ENCODE data around the genes FH, EXO1 and CEP170.

DNA sequence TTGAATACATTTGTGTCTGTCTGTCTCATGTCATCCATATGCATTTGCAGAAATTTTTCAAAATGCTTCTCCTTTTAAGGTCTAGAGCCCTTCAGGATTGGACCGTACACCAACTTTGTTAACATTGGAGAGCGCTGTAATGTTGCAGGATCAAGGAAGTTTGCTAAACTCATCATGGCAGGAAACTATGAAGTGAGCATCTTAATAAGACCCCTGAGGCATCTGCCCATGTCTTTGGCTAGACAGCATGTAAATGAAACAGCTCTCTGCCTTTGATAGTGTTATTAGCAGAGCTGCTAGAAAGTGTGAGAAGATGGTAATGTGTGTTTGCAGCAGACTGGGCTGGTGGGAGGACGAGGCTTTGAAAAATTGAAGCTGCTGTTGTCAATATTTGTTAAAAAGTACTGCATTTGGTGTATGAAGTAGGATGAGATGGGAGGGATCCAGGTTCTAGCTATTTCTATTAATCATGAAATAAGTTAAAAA is 36.8 kb downstream of the MTR start:
- PRO-cap, result no peak

DNA sequence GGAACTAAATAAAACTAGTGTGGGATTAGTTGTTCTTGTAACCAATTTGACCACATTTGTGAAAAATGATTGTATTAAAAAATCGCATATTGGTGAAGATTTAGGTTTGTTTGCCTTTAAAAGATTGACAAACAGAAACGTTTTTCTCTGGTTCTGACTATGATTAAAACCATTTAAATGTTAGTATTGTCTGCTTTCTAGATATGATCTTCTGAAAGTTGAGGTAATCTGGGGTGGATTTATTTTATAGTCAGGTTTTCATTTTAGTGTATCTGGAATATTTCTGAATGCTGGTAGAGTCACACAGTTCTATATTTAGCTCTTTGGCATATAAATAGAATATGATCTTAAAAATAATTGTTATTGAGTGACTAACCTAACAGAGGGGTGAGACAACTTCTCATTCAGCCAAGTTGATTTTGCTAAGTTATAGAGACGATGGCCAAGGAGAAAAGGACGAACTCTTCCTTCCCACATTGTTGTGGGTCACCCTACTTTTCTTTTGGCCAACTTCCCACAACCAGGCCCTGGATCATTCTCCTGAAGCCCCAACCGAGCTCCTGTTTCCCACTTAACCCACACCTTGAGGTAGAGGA is 7.1 kb upstream of the MT1HL1 start:
- PRO-cap, result no peak

DNA sequence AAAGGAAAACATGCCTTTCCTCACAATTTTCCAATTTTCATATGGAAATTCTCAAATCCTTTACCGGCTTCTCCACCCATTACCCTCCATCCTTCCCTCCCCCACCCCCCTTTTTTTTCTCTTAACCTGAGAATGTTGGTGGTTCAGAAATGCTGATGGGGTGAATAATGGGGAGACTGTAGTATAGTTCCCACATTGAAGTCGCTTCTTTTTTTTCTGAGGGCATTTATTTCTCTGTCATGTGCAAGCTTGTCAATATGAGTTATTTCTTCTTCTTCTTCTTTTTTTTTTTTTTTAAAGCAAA is 2.6 kb downstream of the RYR2 start:
- PRO-cap, result no peak

DNA sequence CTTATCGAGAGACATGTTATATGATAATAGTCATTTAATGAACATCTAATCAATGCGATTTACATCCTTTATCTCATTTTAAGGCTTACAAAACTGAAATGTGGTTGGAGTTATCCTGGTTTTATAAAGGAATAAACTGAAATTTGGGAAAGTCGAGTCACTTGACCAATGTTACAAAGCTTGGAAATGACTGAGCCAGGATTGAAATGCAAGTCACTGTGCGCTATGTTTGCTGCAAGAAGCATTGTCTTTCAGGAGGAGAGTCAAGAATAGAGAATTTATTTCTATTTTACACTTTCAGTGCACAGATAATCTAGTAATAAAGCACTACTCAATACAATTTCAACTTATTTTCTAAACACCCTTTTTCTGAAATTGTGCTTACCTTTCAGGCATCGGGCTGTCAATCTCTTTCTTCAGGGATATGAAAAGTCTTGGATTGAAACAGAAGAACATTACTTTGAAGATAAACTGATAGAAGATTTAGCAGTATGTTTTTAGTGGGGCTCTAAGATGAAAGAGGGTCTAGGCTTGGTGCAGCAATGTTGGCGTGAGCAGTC is 160.8 kb downstream of the ZP4 start:
- PRO-cap, result no peak

DNA sequence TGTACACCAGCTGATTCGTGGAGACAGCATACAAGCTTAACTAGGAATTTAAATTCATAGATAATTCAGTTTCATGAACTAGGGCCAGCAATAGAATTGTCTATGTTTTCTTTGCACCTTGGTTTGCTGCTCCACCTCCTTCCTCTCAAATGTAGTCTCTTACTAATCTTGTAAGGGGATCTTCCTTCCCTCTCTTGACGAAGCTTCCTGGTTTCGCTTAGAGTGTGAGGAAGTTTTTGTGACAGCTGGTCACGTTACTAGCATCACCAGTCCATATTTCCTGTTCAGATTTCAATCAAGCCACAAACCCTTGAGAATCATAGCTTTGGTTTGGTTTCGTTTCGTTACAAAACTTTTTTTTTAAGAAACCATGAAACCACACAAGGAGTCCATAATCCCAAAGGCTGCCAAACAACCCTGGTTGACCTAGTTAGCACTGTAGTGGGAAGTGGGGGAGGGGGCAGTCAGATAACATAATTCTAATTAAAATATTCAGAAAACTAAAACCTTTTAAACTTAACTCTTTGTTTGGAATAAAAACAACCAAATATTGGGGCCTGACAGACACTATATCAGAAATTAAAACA is 35.7 kb downstream of the GREM2 start:
- PRO-cap, result no peak

GRCh38 chr1:240598635-240599016 is 13.3 kb downstream of the GREM2 start:
- PRO-cap, result no peak

GRCh38 chr1:241519388-241520149 is at the start of gene FH:
Gene FH (minus strand): TSS chr1:241519755.
- PRO-cap, result unidirectional peak, minus-strand start at chr1:241519473; bidirectional peak, plus-strand start at chr1:241520029, minus-strand start at chr1:241519761

- PRO-cap, result no peak
These were observed 1.4 kb downstream of the KMO start for GRCh38 chr1:241533274-241534248.

- PRO-cap, result no peak
These were observed 30.1 kb downstream of the CHML start for GRCh38 chr1:241610052-241610511.

- PRO-cap, result no peak
These were observed 27.6 kb downstream of the CHML start for GRCh38 chr1:241612473-241613099.

GRCh38 chr1:241847687-241848434 is at the start of gene EXO1:
Gene EXO1 (plus strand): TSS chr1:241848204.
- PRO-cap, result bidirectional peak, plus-strand start at chr1:241848233, minus-strand start at chr1:241847796

- PRO-cap, result bidirectional peak, plus-strand start at chr1:243254941, minus-strand start at chr1:243255203; bidirectional peak, plus-strand start at chr1:243255442, minus-strand start at chr1:243255354
These were observed at the start of gene CEP170 for GRCh38 chr1:243254872-243255624. Gene CEP170 (minus strand): TSS chr1:243255281.

DNA sequence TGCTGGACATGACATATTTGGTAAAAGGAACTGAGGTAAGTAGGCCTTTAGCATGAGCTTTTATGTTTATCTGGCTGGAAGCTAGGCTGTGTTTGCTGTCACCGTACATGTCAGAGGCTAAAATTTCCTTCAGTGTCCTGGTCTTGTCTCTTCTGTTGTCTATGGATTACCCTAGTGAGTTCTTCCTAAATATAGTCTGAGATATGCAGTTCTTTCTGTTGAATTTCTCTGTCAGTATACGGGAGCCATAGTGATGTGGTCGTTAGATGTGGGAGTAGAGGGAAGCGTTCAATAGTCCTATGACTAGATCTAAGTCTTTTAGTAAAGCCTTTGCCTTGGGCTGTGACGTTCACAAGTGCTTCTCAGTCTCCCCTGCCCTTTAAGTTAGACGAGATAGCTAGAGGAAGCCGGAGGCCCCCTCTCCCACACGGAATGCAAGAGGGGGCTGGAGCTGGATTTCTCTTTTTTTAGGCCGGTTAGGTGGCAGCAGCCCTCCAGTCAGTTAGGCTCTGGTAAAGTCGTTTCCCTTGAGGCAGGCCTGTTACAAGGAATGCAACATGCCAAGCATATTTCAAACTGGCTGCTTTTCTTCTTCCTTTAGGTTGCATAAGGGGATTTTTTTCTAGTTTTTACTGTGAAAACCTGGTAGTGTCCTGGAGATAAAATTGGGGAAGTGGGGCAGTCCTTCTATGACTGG is 28.5 kb downstream of the SDCCAG8 start:
- PRO-cap, result no peak

DNA sequence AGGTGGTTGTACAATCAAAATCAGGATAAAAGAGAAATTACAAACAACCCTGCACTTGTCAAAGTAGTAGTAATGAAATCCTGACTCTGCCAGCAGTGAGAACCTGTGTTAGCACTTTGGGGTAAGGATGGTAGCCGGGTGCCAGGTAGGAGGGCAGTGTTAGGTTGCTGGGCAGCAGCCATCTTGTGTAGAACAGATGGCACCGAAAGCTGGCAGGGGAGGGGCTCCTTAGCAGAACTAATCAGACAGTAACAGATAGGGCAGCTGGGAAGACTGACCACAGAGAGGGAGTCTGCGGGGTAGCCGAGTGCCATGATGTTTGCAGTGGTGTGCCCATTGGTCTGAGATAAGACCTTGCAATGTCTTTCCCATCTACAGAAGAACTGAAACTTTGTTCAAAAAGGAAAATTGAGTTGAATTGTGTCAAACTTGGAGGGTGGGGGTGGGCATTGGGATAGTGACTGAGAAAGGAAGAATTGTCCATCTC is 137.3 kb downstream of the SDCCAG8 start:
- PRO-cap, result no peak

GRCh38 chr1:243421225-243421697 is 165.4 kb downstream of the SDCCAG8 start:
- PRO-cap, result no peak

- PRO-cap, result no peak
These were observed 136.2 kb downstream of the AKT3 start for GRCh38 chr1:243713806-243714350.

DNA sequence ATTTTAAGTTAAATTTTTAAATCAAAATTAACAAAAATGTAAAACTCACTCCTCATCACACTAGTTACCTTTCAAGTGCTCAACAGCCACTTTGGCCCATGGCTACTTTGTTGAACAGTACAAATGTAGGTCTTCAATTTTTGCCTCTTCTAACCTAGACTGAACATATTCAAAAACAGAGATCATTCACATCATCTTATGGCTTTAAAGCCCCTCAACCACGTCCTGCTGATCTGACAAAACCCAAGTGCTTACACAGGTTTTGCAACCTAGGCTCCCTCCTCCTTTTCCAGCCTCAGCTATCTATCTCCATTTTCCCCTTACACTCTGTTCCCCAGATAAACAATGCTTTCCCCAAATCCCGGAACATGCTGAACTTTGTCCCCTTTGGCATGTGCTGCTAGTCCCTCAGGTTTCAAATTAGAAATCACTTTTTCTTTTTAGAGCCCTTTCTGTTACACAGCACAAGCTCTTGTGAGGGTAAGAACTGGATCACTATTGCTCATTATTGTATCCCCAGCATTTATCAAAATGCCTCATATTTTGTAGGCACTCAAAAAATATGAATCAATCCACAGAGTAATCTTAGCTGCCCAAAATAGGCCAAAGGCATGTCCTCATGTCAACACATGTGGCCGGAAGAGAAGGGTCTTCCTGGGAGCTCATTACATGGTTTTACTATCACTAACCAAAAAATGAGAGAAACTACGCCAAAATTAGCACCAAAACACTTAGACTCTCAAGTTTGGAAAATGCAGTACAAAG is 110.4 kb downstream of the AKT3 start:
- PRO-cap, result no peak

- PRO-cap, result no peak
These were observed 2.7 kb downstream of the ZBTB18 start for GRCh38 chr1:244053709-244054207.

GRCh38 chr1:244056269-244057047 is 5.4 kb downstream of the ZBTB18 start:
- PRO-cap, result no peak

DNA sequence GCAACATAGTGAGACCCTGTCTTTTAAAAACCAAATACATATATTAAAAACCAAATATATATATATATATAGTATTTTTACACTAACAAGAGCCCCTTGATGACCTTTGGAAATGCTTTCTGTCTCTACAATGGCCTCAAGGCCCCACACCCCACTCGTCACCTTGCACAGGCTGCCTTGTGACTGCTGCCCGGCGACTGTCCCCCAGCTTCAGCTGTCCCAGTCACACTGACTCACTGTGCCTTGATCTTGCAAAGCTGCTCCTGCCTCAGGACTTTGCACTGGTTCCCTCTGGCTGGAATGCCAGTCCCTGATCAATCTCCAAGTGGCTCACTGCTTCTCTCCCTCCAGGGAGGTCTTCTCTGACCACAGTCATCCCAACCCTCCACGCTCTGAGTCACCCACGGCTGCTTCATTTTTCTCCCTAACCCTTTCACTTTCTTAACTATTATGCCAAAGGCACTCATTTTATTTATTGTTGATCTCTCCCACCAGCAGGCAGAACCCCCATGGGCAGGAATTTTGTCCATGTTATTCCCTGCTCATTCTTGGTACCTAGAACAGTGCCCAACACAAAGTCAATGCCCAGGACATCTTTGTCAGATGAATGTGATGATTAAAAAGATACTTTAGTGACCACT is 53.2 kb downstream of the ZBTB18 start:
- PRO-cap, result no peak

Data from endodermal cell (in vitro differentiated cells).